M059J (cell line): ENCODE results near the genes CLIC3, RNF208, SLC34A3 and FAM166A.

GRCh38 chr9:136821050-136822315 is 13.7 kb downstream of the RABL6 start:
- RAMPAGE, long total RNA: no peak

- RAMPAGE, long total RNA: no peak
Observed at GRCh38 chr9:136851840-136852275, 288 bp upstream of the MAMDC4 start.

DNA sequence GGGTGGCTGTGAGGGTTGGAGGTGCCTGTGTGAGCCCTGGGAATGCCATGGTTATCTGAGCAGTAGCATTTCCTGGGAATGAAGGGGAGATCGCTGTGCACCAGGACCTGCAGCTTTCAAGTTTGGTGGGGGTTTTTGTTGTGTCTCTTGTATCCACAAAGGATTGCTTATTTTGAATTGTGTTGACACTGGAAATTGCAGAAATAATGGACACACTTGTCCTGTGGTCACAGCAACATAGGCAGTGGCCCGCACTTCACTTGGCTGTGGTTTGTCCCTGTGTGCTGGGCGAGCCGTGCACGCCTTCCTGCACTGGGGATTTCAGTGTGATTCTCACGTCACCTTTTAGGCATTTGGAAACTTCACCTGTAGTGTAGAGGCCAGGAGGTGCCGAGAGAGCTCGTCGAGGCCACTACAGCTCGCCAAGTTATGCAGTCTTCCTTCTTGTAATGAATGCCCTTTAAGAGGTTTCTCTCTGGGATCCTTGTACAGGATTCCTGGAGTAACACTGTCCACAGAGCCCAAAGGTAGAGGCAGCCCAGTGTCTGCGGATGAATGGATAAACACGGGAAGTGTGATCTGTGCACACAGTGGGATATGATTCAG is 14.6 kb downstream of the TRAF2 start:
- RAMPAGE, long total RNA: no peak

GRCh38 chr9:136939729-136940950 is 4.4 kb downstream of the FBXW5 start:
- RAMPAGE, long total RNA: no peak

DNA sequence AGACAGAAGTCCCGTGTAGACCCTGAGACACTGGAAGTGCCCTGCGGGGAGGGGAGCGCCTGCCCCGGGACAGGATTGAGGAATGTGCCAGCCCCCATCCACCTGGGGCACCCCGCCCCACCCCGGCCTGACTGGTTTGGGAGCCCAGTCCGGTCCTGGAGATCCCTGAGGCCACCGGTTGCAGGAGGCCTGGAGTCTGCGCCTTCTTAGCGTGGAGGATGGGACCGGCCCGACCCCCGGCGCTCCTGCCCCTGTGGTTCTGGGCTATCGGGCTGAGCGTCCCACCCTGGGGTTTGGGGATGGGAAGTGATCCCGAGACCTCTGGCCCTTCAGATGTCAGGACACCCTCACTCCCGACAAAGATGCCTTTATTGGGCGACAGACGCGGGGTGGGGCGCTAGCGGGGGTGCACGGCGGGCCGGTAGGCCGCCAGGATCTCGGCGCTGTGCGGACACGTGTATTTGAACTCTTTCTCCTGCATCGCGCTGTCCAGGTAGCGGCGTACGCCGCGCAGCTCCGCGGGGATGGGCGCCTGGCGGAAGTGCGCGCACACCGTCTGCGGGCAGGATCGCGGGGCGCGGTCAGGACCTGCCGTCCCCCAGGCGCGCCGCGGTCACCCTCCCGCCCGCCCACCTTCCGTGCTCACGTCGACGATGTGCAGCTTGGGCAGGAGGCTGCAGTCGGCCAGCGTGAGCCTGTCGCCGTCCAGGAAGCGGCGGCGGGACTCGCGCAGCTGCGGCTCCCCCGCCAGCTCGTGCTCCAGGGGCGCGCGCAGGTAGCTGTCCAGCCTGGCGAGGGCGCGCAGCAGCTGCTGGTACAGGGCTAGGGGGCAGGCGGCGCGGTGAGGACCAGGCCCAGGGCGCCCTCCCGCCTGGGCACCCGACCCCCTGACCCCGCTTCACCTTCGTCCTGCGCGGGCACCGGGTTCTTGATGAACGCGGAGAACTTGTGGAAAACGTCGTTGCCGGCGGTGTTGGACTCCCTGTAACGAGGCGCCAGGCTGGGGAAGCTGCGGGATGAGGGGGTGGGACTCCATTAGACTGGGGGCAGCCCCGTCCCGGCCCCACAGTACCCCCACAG is 1.7 kb downstream of the CLIC3 start:
- RAMPAGE, long total RNA: no peak

DNA sequence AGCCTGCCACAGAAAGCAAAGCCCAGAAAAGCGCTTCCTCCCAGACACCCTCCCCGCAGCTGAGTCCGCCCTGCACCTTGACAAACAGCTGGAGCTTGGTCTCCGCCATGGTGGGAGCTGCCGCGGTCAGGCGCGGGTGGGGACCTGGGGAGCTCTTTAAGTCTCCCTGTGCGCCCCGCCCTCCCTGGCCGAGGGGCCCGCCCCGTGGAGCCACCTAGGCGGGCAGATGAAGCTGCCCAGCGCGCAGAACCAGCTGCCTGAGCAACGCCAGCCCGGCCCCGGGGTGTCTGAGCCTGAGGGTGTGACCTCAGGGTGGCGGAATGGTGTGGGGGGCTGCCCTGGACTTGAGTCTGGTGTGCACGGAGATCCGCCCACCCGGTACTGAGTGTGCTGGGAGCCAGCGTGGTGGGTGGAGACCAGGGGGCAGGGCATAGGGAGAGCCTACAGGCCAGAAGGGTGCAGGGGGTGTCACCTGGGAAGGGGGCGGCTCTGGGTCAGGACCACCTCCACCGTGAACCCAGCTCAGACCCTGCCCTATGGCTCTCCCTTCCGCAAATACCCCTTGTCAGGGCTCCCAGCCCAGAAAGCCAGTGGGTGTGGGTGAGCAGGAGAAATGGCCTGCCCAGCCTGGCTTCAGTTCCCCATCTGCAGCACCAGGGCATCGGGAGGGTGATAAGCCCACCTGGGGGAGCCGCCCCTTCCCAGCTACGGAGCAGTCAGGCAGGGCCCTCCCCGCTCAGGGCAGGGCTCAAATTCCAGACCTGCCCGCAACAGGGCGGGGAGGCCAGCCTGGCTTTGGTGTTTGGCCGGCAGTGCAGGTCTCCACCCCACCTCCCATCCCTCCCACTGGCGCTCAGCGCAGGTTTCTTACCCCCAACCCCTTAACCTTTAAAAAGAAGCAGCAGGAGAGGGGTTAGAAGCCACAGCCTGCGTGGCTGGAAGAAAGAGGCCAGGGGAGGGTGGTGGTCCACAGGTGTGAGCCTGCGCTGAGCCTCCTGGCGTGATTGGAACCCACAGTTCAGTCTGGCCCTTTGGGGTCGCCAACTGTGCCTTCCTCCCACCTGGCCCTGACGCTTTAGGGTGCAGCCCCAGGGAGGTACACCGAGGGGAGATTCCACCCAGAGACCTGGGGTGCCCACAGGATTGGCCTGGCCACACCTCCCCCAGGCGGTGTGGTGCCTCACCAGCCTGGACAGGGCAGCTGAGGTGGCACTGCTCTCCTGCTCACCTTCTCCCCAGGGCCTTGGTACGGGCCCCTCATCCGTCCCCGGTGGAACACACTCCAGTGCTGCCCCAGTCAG is at the start of gene CLIC3:
TSS of gene CLIC3 (minus strand) at position 134 of the 1,301 bp plus-strand sequence.
- RAMPAGE, long total RNA: start-site peak on the minus strand centred at position 133 of the sequence, 11 bp wide, 58 and 41 reads in 2 replicates

DNA sequence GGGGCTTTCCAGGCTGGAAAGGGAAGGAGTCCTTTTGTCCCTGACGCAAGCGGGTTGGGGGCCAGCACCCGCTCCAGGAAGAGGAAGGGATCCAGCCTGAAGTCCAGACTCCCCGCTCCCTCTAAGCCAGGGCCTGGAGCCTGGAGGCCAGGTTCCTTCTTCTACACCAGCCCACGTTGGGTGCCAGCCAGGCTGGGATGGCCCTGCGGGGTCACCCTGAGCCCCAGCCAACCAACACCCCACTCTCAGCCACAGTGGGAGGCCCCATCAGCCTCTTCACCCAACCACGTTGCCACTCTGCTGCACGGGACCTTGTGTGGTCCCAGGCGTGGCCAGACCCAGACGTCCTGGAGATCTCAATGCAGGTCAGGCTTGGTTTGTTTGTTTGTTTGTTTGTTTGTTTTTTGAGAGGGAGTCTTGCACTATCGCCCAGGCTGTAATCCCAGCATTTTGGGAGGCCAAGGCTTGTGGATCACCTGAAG is 1.0 kb upstream of the FUT7 start:
- RAMPAGE, long total RNA: no peak

- RAMPAGE, long total RNA: no peak
Observed at GRCh38 chr9:137035179-137035594, 3.3 kb upstream of the FUT7 start.

DNA sequence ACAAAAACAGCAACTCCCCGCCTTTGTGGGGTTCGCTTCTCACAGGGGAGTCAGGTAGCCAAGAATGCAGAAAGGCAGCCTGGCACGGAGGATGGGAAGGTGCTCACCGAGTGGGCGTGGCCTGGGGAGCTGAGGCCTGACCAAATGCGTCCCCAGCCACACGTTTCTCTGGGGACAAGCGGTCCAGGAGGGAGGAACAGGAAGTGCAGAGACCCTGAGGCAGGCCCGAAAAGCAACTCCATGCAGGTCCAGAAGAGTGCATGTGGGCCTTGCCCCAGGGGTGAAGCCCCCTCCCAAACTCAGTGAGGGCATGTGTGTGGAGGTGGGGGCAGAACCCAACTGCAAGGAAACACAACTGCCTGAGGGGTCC is 2.6 kb upstream of the UAP1L1 start:
- RAMPAGE, long total RNA: no peak

GRCh38 chr9:137077841-137078266 is 537 bp downstream of the UAP1L1 start:
- RAMPAGE, long total RNA: no peak

DNA sequence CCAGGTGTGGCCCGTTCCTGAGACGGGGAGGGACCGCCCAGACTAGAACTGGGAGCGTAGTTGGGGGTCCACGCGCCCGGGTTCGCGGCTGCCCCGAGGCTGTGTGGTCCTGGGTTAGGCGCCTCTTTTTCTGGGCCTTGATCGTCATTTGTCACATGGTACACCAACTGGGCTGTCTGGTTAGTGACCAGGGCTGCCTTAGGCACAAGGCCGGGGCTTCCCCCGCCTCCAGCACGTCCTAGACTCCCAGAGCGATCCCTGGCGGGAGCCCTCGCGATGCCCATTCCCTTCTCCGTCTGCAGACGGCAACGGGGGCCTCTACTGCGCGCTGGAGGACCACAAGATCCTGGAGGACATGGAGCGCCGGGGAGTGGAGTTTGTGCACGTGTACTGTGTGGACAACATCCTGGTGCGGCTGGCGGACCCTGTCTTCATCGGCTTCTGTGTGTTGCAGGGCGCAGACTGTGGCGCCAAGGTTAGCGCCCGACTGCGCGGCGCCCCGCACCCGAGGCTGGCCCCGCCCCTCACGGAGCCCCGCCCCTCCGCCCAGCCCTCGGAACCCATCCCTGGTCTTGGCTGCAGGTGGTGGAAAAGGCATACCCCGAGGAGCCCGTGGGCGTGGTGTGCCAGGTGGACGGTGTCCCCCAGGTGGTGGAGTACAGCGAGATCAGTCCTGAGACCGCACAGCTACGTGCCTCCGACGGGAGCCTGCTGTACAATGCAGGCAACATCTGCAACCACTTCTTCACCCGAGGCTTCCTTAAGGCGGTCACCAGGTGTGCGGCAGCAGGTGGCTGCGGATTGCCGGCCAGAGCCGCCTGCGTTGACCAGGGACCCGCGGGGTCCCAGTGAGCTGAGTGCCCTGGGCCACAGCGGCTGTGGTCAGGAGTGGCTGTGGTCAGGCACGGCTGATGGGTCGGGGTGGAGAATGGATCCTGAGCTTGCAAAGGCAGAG is 1.6 kb downstream of the UAP1L1 start:
- RAMPAGE, long total RNA: no peak

GRCh38 chr9:137194778-137195558 is 5.6 kb downstream of the TPRN start:
- RAMPAGE, long total RNA: no peak

GRCh38 chr9:137218654-137219273 is 1.5 kb downstream of the ENSG00000284976 start:
- RAMPAGE, long total RNA: no peak

- RAMPAGE, long total RNA: no peak
Observed at GRCh38 chr9:137222166-137222905, at the start of gene RNF208. Gene RNF208, minus strand, starts transcription at chr9:137222240.

DNA sequence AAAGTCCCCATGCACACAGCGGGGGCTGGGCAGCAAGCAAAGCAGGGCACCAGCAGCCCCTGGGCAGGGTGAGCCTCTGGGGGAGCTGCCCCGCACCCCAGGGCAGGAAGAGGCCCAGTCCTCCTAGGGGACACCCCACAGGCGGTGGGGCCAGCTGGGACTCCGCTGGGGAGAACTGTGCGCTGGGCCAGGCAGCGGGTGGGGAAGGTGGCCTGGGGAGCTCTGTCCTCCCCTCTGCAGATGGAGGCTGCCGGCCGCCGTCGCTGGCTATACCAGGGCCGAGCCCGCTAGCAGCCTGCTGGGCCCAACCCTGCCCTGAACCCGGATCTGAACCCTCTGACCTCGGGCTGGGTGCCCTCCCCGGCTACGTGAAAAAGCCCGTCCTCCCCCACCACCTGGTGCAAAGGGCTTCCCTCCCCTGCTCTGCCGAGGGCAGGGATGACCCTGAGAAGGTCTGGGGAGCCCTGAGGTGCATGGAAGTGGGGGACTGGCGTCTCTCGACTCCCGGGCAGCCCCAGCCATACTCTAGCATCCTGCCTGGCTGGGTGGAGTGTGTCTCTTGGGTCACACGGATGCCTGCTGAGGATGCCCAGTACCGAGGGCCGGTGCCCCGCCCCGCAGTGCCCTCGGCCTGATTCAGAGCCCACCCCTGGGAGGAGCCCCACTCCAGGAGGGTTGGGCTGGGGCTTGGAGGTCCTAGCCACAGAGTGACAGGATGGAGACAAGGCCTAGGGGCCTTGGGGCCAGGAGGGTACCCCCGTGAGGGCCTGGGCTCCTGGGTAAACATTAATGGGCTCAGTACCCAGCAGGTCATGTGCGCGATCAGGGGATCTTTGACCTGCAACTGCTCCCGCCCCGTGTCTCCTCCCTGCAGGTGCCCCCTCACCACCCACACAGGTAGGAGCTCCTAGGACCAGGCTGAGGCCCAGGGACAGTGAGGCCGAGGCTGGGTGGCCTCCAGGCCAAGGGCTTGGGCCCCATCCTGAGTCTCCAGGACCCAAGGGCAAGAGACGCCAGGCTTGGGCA is at the start of gene SLC34A3:
TSS of gene SLC34A3 (plus strand) at position 860 of the 1,026 bp plus-strand sequence.
- RAMPAGE, long total RNA: no peak

DNA sequence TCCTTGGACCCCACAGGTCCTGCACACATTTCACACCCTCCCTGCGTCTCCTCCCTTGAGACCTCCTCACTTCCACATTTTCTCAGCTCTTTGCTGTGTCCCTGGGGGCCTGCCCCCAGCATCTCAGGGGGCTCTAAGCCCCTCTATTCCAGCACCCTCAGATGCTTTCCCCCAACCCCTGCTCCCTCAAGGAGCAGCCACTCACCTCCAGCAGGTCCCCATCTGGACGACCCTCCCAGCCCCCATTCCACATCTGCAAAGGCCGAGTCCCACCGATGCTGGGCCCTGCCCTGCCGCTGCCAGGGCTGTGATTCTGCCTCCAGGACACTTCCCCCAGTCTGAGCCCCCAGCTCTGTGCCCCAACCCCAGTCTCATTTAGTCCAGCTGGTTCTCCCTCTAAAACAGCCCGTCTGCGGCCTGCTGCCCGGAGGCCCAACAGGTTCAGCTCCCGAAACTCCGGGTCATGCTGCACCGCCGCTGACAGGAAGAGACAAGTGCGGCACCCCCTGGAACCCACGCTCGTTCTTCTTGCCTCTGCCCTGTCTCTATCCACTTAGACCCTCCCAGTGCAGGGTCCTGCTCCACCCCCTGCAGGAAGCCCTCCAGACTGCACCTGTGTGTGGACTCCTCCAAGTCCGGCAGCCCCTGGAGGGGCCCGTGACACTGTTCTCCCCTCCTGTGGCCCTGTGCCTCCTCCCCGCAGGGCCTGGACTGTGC is 4.3 kb downstream of the SLC34A3 start:
- RAMPAGE, long total RNA: no peak

GRCh38 chr9:137236056-137237124 is 4.7 kb upstream of the TUBB4B start:
- RAMPAGE, long total RNA: no peak

DNA sequence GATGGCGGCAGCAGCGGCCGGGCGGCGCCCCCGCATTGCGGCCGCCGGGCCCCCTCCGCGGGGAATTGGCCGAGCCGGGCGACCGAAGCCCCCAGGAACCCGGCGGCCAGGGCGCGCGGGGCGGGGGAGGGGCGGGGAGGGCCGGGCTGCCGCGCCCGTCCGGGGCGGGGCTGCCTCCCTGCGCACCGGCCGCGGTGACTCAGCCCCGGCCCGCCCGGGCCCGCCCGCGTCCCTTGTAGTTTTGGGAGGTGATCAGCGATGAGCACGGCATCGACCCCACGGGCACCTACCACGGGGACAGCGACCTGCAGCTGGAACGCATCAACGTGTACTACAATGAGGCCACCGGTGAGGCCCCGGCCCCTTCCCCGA is 381 bp downstream of the TUBB4B start:
- RAMPAGE, long total RNA: no peak

DNA sequence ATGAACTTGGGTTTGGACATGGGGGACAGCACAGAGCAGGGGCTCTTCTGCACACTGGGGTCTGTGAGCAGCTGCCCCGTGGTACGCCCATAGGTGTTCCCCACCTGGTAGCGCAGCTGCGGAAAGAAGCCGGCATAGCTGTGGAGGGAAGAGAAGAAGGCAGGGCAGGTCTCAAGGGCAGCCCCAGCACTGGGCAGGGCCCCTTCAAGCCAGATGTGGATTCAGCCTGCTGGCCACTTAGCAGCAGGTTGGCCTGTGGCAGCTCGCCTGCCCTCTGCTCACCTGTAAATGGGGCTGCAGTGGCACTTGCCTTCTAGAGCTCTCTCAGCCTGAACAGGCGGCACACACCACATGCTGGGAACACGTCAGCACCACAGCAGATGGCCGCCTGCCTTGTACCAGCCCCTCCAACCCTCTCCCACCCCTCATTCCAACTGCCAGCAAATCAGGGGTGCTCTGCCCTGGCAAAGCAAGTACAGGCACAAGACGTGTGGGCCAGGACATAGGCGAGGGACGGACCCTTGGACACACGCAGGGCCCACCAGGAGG is 1.8 kb downstream of the FAM166A start:
- RAMPAGE, long total RNA: no peak

GRCh38 chr9:137247639-137248059 is at the start of gene FAM166A:
Gene FAM166A, minus strand, starts transcription at chr9:137247751.
- RAMPAGE, long total RNA: no peak